Stomach (tissue), 7 donors: ENCODE measurements around a stretch of chr11.

DNA sequence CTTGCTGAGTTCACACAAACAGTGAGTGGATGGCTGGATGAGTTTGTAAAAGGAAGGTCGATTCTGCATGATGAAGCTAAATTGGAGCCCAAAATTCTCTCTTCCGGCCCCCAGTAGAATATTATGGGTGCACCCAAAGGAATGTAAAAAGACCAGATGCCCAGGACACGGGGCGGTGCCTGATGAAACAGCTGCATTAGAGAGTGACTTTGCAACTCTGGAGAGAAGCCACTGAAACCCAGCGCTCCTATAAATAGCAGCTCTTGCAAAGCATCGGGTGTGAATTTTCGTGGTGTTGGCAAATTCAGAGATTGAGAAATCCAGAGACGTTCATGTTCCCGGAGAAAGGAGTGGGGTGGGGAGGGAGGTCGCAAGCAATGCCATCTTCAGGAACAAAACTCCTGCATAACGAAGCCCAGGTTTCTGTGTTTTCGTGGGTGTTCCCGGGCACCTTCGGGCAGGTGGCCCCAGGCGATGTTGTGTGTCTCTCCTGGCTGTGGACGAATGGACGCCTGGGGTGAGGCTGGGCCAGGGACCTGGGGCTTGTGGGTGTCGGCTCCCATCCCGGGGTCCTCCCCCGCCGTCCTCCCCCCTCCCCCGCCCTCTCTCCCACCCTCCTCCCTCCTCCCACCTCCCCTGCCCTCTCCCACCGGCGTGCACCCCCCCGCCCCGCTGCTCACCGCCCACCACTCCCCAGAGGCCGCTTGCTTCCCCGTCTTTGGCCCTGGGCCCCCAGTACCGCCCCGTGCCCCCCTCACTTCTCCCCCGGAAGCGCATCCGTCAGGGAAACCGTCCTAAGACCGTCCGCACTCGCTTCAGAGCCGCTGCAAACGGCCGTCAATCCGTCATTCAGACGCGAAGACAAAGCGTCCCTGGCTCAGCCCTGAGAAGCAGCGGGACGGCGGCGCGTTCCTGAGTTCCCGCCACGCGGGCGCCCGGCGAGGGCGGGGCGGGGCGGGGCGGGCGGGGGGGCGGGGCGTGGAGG lies 26.6 kb upstream of the TOLLIP start:
- PRO-cap = bidirectional peak, plus-strand start at position 353 of the sequence, minus-strand start at position 225 of the sequence; bidirectional peak, plus-strand start at position 882 of the sequence, minus-strand start at position 892 of the sequence
- RAMPAGE, long total RNA, 5 experiments = no peak in any of the 5 experiments
- RRBS = 3% methylated on average over 16 of the region's 63 CpGs

DNA sequence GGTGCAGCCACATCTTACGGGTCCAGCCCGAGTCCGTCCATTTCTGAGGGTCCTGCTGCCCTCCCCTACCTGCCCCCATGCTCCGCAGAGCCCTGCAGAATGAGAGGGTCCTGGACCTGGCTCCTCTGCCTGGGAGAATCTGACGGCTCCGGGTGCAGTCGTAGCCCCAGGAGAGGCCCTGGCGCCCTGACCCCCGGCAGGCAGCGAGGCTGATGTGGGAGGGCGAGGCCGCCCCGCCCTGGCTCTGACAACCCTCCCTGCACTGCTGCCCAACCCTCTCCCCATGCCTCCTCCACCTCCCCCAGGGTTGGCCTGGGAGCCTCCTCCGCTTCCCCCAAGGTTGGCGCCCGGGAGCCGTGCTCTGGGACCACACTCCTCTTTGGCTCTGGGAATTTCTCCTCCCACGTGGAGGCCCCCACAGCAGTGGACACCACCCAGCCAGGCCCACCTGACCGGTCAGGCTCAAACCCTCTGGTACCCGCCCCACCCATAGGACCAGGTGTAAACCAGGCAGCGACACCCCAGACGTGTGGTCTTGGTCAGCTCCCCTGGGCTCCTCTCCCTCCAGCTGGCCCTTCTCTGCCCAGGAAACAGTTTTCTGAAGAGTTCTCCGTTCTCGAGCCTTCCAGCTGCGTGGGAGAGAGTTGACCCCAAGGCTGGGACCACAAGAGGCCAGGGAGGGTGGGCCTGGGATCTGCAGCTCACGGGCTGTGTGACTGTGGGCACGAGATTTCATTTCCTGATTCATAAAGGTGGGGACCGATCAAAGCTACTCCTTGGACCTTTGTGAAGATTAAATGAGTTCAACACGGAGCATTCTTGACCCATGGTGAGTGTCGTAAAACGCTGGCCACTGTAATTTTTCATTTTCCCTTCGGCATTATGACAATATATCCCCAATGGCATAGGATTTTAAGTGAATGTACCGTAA lies 39.5 kb upstream of the BRSK2 start:
- PRO-cap = no peak
- RAMPAGE, long total RNA, 5 experiments = no peak in any of the 5 experiments
- RRBS = 52% methylated on average over 7 of the region's 33 CpGs

DNA sequence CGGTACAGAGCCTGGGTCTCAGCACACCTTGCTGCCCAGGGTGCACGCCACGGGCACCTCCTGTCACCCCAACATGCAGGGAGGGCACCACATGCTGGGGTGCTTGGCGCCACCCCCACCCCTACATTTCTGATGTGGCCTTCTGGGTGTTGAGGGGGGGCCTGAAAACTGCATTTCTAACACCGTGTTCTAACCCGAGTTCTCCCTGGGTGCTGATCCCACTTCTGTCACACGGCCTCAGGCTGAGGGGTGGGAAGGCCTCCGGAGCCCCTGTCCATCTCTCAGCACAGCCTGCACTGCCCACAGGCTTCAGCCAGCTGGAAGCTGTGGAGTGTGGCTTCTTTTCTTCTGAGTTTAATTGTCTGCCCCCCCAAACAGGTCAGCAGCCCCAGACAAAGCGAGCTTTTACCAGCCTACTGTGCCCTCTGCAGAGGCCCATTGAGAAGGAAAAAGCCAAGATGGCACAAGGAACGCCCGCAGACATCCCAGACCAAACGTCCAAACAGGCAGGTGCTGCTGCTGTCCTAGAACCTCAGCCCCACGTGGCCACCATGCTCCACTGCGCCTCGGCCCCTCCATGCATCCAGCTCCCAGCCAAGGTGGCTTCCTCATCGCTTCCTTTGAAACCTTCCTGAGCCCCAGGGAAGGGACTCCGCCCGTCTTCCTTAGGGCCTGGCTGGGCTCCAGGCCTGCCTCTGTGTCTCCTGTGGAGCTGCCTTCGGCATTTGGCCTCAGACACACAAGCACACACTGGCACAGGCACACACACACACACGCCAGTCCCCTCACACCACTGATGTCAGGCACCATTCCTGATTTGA lies 1.8 kb downstream of the MOB2 start:
- PRO-cap = no peak
- RAMPAGE, long total RNA, 5 experiments = no peak in any of the 5 experiments
- RRBS = no CpG with 5 or more reads among the region's 20 CpGs

- PRO-cap = no peak
- RAMPAGE, long total RNA, 5 experiments = no peak in any of the 5 experiments
- RRBS = 58% methylated on average over 2 of the region's 15 CpGs
These were observed 21.1 kb upstream of the MOB2 start for GRCh38 chr11:1507628-1508083.

- PRO-cap = no peak
- RAMPAGE, long total RNA, 5 experiments = no peak in any of the 5 experiments
- RRBS = no CpG with 5 or more reads among the region's 32 CpGs
These were observed 26.0 kb downstream of the DUSP8 start for GRCh38 chr11:1545854-1546652.

- PRO-cap = no peak
- RAMPAGE, long total RNA, 5 experiments = no peak in any of the 5 experiments
- RRBS = 12% methylated on average over 7 of the region's 30 CpGs
These were observed 7.3 kb downstream of the DUSP8 start for GRCh38 chr11:1564351-1565490.

DNA sequence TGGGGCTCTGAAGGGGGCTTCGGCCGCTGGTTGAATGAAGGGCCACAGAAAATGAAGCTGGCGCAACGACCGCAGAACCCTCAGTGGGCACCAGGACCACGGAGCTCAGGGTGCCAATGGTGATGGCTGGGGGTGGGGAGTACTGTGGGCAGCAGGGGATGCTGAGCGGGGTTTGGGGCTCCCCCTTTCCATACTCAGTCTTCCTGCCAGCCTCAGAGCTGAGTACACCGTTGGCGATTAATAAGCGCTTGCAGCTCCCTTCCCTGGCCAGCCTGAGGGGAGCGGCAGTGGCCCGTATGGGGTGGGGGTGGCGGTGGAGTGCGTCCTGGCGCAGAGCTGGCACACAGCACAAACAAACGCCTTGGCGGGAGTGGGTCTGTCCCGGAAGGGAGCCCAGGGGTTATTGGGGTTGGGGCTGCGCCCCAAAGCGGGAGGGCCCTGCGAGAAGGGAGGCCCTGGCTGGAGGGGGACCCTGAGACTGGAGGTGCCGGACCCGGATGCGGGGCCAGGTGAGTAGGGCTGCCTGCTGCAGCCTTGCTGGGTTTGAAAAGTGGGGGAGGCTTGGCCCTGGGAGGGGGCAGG lies 1.4 kb upstream of the DUSP8 start:
- PRO-cap = bidirectional peak, plus-strand start at position 316 of the sequence, minus-strand start at position 82 of the sequence; bidirectional peak, plus-strand start outside the sequence, minus-strand start at position 499 of the sequence
- RAMPAGE, long total RNA, 5 experiments = no peak in any of the 5 experiments
- RRBS = 7% methylated on average over 4 of the region's 24 CpGs

DNA sequence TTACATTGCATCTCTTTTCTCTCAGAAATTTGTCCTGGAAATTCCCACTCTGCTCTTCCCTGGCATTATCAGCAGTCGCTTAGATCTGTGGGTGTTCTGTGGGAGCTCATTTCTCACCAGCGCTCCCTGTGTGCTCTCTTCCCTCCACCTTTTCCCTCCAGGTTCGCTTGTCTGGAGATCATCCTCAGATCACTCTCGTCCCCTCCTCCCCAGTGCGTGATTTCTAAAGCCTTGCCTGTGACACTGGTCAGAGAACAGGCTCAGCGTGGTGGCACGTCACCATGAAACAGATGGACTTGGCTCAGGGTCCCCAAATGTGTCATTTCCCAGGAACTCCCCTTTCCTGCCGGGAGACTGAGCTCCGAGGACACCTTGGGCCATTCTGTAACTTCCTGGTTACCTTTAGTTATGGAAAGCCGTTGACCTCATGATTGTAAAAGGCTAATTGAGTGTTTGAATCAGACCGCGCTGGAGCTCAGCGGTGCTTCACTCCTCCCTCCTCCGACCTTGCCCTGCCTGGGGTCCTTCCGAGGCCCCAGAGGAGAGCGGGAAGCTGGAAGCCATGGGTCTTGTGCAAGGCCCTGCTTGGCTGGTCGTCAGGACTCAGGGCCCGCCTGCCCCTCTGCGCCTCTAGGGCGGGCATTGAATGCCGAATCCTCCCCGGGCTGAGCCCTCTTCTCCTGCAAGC lies 1.6 kb downstream of the KRTAP5-2 start:
- PRO-cap = no peak
- RAMPAGE, long total RNA, 5 experiments = no peak in any of the 5 experiments
- RRBS = no CpG with 5 or more reads among the region's 22 CpGs

GRCh38 chr11:1669511-1670288 lies 27.3 kb upstream of the KRTAP5-6 start:
- PRO-cap = no peak
- RAMPAGE, long total RNA, 5 experiments = no peak in any of the 5 experiments
- RRBS = no CpG with 5 or more reads among the region's 22 CpGs

DNA sequence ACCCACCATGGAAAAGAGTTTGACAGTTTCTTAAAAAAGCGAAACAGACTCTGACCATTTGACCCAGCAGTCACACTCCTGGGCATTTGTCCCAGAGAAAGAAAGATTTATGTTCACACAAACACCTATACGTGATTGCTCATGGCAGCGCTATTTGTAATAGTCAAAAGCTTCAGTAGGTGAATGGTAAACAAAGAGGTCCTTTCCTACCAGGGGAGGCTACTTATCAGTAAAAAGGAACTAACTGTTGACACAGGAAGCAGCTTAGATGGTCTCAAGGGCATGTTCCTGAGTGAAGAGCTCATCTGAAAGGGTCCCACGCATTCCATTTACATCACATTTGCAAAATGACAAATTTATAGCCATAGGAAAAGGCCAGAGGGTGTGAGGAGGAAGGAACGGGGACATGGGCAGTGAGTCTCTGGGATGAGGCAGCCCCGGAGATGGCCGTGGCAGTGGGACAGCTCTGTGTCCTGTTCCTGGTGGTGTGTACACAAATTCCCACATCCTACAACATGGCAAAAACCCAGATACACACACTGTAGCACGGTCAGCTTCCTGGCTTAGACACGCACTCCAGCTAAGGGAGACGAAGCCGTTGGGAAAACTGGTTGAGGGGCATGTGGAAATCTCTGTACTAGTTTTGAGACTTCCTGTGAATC lies 14.6 kb upstream of the KRTAP5-6 start:
- PRO-cap = no peak
- RAMPAGE, long total RNA, 5 experiments = no peak in any of the 5 experiments
- RRBS = no CpG with 5 or more reads among the region's 11 CpGs

DNA sequence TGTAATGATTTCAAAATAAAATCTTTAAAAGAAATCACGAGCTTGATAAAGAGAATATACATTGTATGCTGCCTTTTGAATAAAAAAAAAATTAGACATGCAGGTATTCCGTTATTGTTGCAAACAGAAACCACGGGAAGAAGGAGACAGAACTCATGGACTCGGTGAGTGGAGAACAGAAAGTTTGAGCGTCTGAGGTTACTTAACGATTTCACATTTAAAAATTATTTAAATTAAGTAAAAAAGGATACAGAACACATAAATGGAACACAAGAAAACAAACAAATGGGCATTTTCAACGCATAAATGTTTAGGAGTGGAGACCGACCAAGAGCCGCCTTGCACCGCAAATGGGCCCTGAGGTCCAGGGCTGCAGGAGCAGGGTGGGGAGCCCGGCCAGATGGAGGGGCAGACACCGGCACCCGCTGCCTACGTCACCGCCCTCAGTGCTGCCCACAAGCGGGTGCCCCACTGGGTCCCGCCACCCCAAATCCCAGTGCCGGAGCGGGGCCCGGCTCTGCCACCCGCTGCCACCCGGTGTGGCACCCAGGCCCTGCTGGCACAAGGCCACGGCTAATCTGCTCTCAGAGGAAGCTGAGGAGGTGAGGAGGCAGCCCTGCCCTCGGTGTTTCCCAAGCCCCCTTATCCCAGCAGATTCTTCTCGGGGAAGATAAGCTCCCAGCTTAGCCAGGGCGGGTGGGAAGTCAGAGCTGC lies 13.9 kb upstream of the KRTAP5-6 start:
- PRO-cap = no peak
- RAMPAGE, long total RNA, 5 experiments = no peak in any of the 5 experiments
- RRBS = 69% methylated on average over 2 of the region's 26 CpGs

DNA sequence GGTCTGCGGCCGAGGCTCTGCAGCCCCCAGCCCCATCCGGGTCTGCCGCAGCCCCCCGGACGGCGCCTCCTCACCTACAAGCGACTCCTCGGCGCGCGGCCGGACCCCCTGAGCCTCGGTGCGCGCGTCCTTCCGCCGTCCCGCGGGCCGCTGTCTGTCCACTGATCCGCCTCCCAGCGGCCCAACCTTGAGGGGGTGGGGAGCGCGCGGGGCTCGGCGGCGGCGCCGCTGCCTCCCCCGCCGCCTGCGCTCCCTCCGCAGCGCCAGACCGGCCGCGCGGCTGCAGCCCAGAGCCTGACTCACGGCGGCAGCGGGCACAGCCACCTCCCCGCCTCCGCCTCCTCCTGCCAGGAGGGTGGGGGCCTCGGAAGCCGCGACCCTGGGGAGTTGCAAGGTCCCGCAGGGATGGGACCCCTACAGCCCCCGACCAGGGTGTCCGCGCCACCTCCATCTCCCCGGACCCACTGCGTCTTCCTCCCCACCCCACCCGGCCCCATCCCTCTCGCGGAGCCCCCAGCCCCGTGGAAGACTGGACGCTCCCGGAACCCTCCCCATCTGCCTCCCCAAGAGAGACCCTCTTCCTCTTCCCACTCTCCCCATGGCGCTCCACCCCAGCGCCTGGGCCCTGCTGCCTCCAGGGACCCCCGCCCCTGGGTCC lies 1.3 kb downstream of the IFITM10 start:
- PRO-cap = unidirectional peak, minus-strand start at position 145 of the sequence
- RAMPAGE, long total RNA, 5 experiments = no peak in any of the 5 experiments
- RRBS = 9% methylated on average over 18 of the region's 64 CpGs

GRCh38 chr11:1780904-1781610 lies 17.3 kb upstream of the CTSD start:
- PRO-cap = no peak
- RAMPAGE, long total RNA, 5 experiments = no peak in any of the 5 experiments
- RRBS = 72% methylated on average over 4 of the region's 18 CpGs

- PRO-cap = no peak
- RAMPAGE, long total RNA, 5 experiments = no peak in any of the 5 experiments
- RRBS = 4% methylated on average over 29 of the region's 35 CpGs
These were observed 2.4 kb upstream of the SYT8 start for GRCh38 chr11:1832311-1832918.

DNA sequence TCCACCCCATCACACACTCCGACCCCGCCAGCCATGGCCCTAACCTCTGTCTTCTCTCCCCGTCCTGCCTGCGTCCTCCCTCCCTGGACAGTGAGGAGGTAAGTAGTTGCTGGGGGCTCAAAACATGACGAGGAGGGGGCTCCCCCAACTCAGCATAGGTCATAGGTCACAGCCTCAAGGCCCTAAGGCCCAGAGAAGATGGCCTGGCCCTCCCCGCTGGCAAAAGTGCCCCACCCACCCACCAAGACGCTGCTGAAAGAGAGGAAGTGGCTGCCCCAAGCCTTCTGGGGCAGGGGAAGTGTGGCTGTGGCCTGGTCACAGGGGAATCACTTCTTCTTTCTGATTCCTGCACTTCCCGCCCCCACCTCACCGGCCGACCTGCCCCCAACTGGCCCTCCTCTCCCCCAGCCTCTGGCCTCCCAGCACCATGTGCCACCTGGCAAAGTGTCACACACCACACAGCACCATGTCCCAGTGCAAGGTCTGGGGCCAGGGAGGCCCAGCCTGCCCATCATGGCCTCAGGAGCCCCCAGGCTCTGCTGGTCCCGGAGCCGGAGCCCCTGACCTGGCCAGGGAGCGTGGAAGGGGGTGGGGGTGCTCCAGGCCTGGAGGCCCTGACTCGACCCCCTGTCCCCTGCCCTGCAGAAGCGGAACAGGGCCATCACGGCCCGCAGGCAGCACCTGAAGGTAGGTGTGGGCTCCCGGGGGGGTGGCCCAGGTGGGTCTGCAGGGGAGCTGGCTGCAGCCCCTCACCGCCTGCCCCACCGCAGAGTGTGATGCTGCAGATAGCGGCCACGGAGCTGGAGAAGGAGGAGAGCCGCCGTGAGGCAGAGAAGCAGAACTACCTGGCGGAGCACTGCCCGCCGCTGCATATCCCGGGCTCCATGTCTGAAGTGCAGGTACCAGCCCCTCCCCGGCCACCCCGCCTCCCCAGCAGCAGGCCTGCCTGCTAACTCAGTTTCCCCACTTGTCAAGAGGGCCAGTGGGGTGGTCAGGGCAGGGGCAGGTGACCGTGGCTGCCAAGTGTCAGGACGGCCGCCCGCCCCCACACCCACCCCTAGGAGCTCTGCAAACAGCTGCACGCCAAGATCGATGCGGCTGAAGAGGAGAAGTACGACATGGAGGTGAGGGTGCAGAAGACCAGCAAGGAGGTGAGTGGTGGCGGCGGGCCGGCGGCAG lies 1.4 kb downstream of the TNNI2 start:
- PRO-cap = no peak
- RAMPAGE, long total RNA, 5 experiments = start-site peak on the plus strand in 1 of 5 experiments, centred at position 433 of the sequence, 8 to 14 reads per replicate
- RRBS = 73% methylated on average over 2 of the region's 42 CpGs

- PRO-cap = no peak
- RAMPAGE, long total RNA, 5 experiments = start-site peak on the plus strand in 1 of 5 experiments, at chr11:1880097-1880303 at its widest, 38 reads per replicate
- RRBS = no CpG with 5 or more reads among the region's 35 CpGs
These were observed 11.6 kb downstream of the PRR33 start for GRCh38 chr11:1879843-1880818.

GRCh38 chr11:1889065-1889648 lies 2.5 kb downstream of the PRR33 start:
- PRO-cap = no peak
- RAMPAGE, long total RNA, 5 experiments = no peak in any of the 5 experiments
- RRBS = 48% methylated on average over 5 of the region's 24 CpGs

GRCh38 chr11:1917600-1918102 lies 1.9 kb upstream of the TNNT3 start:
- PRO-cap = no peak
- RAMPAGE, long total RNA, 5 experiments = no peak in any of the 5 experiments
- RRBS = no CpG with 5 or more reads among the region's 21 CpGs

DNA sequence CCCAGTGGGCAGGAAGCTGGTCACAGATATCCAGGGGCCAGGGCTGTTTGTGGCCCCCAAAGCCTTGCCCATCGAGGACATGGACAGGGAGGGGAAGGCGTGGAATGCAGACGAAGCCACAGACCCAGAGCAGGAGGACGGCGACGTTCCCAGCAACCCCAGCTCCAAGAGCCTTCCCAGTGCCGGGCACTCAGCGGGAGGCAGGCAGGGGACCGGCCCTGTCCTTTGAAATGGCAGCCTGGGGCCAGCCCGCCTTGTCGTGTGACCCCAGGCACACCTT lies 1.5 kb upstream of the TNNT3 start:
- PRO-cap = no peak
- RAMPAGE, long total RNA, 5 experiments = no peak in any of the 5 experiments
- RRBS = no CpG with 5 or more reads among the region's 11 CpGs

- PRO-cap = no peak
- RAMPAGE, long total RNA, 5 experiments = no peak in any of the 5 experiments
- RRBS = 58% methylated on average over 8 of the region's 16 CpGs
These were observed 9.0 kb downstream of the TNNT3 start for GRCh38 chr11:1928486-1929016.